Measurements from ENCODE around the gene CFHR1.

- RAMPAGE, long total RNA, result no peak
- RRBS, result 94% methylated on average over 2 of the region's 21 CpGs
Observed at GRCh38 chr1:195721390-195722143, 886.7 kb downstream of the KCNT2 start.

GRCh38 chr1:196360939-196361936 is 247.0 kb downstream of the KCNT2 start:
- RAMPAGE, long total RNA, result no peak
- RRBS, result no CpG with 5 or more reads among the region's 5 CpGs

DNA sequence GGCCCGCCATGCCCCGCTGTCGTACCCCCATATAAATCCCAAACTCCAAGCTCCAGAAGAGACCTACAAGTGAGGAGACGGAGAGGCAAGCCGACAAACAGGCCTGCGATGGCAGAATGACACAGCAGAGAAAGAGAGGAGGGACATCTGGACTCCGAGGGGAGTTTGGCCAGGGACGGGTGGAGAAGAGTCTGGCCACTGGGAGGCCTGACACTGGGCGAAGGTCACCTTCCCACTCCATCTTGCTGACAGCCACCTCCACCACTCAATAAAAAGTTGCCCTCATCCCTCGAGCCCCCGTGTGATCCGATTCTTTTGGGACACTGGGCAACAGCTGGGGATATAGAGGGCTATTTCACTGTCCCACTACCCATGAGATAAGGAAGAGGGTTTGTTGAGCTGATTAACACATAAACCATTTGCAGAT is 1.8 kb upstream of the CFH start:
- RAMPAGE, long total RNA, result no peak
- RRBS, result no CpG with 5 or more reads among the region's 12 CpGs

- RAMPAGE, long total RNA, result no peak
- RRBS, result no CpG with 5 or more reads among the region's 1 CpG
Observed at GRCh38 chr1:196819530-196819913, at the start of gene CFHR1. Gene CFHR1, plus strand, starts transcription at chr1:196819731.

GRCh38 chr1:196976177-196976630 is 1.2 kb upstream of the CFHR5 start:
- RAMPAGE, long total RNA, result no peak
- RRBS, result no CpG with 5 or more reads among the region's 4 CpGs

- RAMPAGE, long total RNA, result no peak
- RRBS, result no CpG with 5 or more reads among the region's 1 CpG
Observed at GRCh38 chr1:197066316-197066627, 788 bp downstream of the F13B start.

GRCh38 chr1:197101742-197102922 is 35.1 kb upstream of the F13B start:
- RAMPAGE, long total RNA, result no peak
- RRBS, result no CpG with 5 or more reads among the region's 7 CpGs

DNA sequence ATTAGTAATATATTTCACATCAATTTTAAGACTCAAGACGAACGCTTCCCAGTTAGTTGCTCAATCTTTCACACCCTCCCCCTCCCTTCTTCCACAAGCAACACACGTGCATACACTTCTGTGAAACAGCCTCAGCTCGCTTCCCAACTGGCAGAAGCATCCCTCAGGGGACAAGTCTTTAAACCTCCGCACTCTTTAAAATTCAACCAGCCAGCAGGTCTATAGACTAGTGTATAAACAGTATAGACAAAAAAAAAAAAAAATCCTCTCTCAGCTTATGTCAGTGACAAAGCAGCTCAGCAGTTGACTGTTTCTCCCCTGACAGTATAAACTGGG is 99.5 kb downstream of the DENND1B start:
- RAMPAGE, long total RNA, result no peak
- RRBS, result no CpG with 5 or more reads among the region's 5 CpGs

DNA sequence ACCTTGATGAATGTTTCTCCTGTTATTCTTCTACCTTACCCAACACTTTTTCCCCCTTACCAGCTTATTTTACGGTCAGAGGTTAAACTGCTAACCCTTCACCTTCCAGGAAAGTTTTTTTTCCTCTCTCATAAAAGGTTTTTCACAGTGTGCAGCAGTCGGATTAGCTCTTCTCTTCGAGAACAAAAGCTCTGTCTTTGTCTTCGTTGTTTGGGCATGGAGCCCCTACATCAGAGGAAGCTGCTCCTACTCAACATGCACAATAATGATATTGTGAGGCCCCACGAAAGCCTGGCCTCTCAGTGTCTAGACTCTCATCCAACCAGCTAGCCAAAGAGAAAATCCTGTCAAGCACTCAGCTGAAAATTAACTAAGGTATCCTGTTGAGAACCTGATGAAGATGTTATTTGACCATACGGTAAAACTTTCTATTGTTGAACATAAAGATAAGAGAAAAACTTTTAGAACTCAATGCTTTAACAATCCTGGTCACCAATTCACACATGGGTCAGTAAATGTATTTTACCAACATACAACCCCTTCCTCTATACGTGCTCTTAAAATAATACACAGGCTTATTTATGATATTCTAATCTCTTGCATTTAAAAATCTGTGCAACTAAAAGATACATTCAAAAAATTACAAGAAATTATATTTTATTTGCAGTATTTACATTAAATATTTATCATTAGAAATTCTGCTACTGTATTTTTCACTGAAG is 41.8 kb downstream of the DENND1B start:
- RAMPAGE, long total RNA, result no peak
- RRBS, result no CpG with 5 or more reads among the region's 7 CpGs

DNA sequence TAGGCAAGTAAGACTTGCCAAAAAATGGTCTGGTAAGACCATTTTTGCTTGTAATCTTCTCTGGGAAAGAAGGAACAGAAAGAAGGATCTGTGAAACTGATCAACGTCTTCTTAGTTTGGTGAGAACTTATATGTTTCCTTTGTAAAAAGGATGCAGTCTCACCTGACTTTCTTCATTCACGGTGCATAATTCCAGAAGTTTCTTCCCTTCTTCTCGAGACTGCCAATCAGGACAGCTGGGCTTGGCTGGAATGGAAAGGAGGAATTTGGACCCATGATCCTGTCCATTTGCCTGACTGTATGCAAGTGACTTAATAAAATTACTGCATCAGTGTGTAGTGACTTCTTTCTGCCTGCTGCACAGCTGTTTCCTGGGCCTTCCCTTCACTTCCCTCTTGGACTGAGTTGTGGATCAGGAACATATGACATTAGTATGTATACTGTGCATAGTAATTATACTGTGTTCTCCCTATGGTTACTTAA is 7.6 kb upstream of the DENND1B start:
- RAMPAGE, long total RNA, result no peak
- RRBS, result no CpG with 5 or more reads among the region's 3 CpGs

GRCh38 chr1:198076327-198076591 is 80.5 kb upstream of the NEK7 start:
- RAMPAGE, long total RNA, result no peak
- RRBS, result no CpG with 5 or more reads among the region's 1 CpG

DNA sequence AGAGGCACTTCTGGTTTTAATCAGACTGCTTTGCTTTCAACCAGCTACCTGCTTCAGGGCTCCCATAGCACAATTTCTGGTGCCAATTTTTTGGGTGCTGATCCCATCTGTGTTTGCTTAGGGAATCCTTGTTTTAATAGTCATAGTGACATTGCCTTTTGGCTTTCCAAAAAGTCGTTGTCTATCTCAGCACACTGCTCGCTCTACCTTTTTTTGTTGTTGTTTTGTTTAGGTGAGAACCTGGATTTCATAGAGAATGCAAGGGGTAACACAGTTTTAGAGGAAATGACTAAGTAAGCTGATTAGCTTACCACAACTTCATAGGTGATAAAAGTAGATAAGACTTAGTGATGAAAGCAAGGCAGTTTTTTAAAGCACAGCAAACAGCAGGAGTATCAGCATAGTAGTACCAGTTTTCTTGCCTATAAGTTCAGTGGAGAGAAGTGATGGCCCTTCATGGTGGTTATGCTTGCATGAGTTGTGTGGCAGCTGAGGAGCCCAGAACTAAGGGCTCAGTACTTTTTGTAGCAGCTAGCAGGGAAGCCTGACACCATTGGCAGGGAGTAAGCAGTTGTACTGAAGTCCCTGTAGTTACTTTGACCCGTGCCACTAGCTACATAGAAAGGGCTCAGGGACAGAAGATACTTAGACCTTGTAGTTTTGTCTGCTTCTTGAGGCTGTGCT is 31.3 kb downstream of the NEK7 start:
- RAMPAGE, long total RNA, result no peak
- RRBS, result no CpG with 5 or more reads among the region's 3 CpGs

- RAMPAGE, long total RNA, result no peak
- RRBS, result no CpG with 5 or more reads among the region's 29 CpGs
Observed at GRCh38 chr1:198315078-198316270, 158.7 kb downstream of the NEK7 start.

- RAMPAGE, long total RNA, result no peak
- RRBS, result no CpG with 5 or more reads among the region's 2 CpGs
Observed at GRCh38 chr1:198523093-198523686, 17.3 kb downstream of the ATP6V1G3 start.

- RAMPAGE, long total RNA, result no peak
- RRBS, result no CpG with 5 or more reads among the region's 6 CpGs
Observed at GRCh38 chr1:198598649-198599453, 40.0 kb upstream of the PTPRC start.

- RAMPAGE, long total RNA, result no peak
- RRBS, result no CpG with 5 or more reads among the region's 2 CpGs
Observed at GRCh38 chr1:198612818-198613473, 25.9 kb upstream of the PTPRC start.

GRCh38 chr1:198620737-198621954 is 17.7 kb upstream of the PTPRC start:
- RAMPAGE, long total RNA, result no peak
- RRBS, result no CpG with 5 or more reads among the region's 11 CpGs

GRCh38 chr1:198643164-198643583 is 4.3 kb downstream of the PTPRC start:
- RAMPAGE, long total RNA, result no peak
- RRBS, result no CpG with 5 or more reads among the region's 1 CpG

- RAMPAGE, long total RNA, result no peak
- RRBS, result no CpG with 5 or more reads among the region's 5 CpGs
Observed at GRCh38 chr1:198903137-198903798, 264.4 kb downstream of the PTPRC start.

DNA sequence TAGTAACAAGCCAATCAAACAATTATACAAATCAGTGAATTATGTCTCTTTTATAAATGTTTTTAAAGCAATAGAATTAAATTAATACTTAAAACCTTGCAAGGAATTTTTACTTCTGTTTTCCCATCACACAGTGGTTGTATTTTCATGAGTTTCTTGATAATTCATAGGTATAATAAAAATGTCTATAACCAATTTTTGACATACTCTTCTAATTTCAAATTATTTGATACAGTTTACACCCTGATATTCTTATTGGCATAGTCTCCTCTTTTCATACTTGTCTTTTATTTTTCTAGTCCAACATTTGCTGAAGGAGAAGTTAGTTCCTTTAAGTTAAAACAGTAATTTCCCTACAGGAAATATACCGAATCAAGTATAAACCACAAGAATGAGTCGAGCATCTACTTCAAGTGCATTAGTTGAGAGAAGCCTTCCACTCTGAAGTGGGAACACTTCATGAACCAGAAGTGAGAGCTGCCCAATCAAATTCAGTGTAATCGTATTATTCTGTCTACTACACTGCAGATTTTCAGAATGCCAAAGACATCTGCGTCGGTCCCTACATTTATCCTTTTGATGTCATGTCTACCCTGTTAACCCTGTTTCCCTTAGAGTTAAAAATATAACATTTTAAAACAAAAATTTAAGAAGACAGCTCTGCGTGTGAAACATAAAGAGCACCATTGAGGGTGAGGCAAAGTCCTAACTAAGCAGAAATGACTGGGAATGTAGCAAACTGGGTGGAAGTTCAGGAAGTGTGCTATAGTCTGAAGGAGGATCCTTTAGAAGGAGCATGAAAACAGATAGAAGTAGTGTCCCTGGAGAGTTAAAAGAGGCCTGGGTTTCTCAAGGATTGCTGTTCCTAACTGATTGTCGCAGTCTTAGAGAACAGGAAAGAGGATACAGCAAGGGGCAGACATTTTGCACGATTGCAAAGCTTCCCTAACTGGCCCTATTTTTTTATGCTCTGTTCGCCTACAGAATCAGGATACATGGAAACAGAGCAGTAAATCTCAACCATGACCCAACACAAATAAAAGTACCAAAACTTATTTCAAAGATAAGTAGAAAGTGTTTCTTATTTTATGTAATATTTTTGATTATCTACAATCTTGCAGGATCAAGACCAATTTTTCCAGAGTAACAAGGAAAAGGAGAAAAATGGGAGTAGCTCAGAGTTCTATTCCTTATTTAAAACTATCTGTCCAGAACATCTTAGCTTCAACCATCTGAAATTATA is 291.2 kb downstream of the PTPRC start:
- RAMPAGE, long total RNA, result no peak
- RRBS, result no CpG with 5 or more reads among the region's 9 CpGs

Measured in epithelial cell of alveolus of lung (primary cell).